SJCRH30 (cell line): ENCODE results near the genes PRAC1, HOXB13, GNGT2 and PHOSPHO1.

- RAMPAGE, long total RNA: no peak
Measured at GRCh38 chr17:48605533-48605942, 752 bp upstream of the HOXB6 start.

DNA sequence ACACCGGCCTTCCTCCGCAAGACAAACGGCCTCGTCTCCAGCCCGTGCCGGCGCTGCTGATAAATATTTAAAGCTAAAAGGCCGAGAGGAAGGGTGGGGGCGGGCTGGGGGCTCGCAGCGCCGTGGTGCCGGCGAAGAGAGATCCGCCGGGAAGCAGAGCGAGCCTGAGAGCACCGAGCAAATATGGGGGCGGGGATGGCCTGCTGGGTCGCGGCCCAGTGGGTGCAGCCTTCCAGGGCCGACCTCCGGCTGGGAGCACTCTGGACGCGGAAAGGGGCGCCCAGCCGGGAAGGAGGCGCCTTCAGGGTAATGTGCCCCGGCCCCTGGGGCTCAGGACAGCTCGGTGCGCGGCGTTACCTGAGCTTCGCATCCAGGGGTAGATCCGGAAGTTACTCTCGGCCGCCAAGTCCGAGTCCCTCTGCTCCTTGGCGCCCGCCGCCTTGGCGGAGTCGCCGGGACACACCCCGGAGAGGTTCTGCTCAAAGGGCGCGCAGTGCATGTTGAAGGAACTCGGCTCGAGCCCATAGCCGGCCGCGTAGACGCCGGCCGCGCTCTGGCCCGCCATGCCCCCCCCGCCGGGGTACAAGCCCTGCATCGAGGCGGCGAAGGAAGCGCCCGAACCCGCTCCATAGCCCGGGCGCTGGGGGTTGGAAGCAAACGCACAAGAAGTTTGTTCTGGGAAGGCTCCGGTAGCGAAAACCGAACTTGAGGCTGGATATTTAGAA is 493 bp downstream of the HOXB7 start:
- RAMPAGE, long total RNA: start-site peak on the minus strand centred at position 525 of the sequence, 243 bp wide, 791 and 97 reads in 2 replicates

- RAMPAGE, long total RNA: no peak
Measured at GRCh38 chr17:48629233-48629685, 3.1 kb upstream of the HOXB9 start.

- RAMPAGE, long total RNA: no peak
Measured at GRCh38 chr17:48630303-48630788, 4.2 kb upstream of the HOXB9 start.

GRCh38 chr17:48718255-48719420 is 3.7 kb downstream of the PRAC1 start:
- RAMPAGE, long total RNA: no peak

- RAMPAGE, long total RNA: no peak
Measured at GRCh38 chr17:48722225-48723299, at the start of gene PRAC1. Gene PRAC1 (minus strand): TSS chr17:48722518.

GRCh38 chr17:48728584-48729342 is at the start of gene HOXB13:
Gene HOXB13 (minus strand): TSS chr17:48728750.
- RAMPAGE, long total RNA: start-site peak on the minus strand at chr17:48728705-48728729, 40 and 26 reads in 2 replicates

DNA sequence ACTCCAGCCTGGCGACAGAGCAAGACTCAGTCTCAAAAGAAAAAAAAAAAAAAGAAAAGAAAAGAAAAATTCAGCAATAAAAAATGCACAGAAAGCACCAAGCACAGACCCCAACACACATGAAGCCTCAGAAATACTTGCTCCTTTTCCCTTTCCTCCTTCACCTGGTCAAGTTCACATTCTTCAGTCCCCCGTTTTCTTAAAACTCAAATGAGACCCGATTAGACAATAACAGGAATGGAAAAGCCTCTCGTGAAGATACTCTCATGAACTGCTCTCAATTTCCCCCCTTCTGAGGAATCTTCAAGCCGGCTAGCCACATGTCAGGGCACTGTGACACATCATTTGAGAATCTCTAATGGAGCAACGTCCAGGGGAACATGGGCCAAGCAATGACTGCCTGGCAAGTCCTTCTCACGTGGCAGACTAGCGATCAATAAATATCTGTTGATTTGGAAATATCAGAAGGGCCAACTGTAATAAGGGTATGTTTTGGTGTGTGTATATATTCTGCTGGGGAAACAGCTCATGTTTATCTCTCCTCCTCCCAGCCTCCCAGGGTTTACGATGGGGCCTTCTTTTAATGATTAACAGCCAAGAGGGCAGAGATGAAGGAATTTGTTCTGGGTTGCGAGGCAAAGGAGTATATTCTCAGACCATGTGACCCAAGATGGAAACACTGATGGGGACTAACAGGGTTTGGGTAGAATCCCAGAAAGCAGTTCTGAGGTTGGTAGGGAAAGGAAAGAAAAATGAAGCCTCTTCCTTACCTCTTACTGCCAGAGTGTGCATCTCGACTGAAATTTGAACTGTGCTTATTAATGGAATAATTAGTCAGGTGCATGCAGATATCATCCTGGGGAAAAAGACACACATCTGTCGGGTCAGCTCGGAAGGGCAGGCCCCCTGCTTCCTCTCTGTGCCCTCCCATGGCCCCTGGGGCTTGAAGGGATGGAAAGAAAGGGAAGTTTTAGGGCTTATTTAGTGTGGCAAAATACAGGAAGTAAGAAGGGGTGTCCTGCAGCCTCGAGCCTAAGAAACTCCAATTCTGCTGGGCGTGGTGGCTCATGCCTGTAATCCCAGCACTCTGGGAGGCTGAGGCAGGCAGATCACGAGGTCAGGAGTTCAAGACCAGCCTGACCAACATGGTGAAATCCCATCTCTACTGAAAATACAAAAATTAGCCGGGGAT is 21.3 kb downstream of the TTLL6 start:
- RAMPAGE, long total RNA: no peak

- RAMPAGE, long total RNA: no peak
Measured at GRCh38 chr17:48800967-48801286, 16.1 kb downstream of the TTLL6 start.

DNA sequence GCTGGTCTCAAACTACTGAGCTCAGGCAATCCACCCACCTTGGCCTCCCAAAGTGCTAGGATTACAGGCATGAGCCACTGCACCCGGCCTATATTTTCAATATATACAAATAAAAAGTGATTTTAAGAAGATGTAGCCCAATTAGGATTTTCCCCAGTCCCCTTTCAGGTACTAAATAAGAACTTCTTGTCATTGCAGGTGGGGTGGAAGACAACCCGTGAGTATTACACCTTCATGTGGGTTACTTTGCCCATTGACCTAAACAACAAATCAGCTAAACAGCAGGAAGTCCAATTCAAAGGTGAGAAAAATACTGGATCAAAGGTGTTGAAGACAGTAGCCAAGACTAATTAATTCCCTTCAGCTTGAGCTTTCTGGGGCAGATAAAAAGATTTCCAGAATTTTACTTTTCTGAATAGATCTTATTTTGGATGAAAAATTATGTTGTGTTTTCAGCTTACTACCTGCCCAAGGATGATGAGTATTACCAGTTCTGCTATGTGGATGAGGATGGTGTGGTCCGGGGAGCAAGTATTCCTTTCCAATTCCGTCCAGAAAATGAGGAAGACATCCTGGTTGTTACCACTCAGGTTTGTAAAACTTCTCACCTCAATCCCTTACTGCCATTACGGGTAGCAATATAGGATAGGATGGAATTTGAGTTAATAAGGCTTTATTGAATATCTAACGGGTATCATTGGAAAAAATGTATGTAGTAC is 17.2 kb downstream of the CALCOCO2 start:
- RAMPAGE, long total RNA: no peak

GRCh38 chr17:48851346-48851844 is 20.6 kb downstream of the CALCOCO2 start:
- RAMPAGE, long total RNA: no peak

DNA sequence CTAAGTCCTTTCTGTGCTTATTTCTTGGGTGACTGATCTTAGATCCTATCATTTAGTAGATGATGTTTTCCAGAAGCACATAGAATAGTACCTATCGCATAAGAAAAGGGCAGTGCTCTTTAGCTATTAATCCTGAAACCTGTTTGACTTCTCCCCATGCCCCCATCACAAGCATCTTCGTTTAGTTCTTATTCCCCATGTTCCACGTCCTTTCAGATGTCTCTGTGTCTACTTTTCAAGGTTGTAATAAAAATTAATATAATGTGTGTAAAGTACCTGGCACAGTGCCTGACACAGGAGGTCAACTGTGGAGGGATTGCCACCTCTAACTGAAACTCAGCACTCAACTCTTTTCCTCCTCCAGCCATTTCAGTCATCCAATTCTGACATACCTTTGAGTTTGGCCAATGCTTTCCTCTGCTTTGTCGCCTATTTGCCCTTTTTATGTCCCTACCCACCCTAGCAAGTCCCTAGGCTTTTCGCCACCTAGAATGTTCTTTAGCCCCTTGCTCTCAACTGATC is 1.5 kb downstream of the UBE2Z start:
- RAMPAGE, long total RNA: no peak

- RAMPAGE, long total RNA: no peak
Measured at GRCh38 chr17:49035470-49036349, 38.5 kb downstream of the IGF2BP1 start.

- RAMPAGE, long total RNA: no peak
Measured at GRCh38 chr17:49209881-49211080, at the start of gene GNGT2. Gene GNGT2 (minus strand): TSS chr17:49210574.

DNA sequence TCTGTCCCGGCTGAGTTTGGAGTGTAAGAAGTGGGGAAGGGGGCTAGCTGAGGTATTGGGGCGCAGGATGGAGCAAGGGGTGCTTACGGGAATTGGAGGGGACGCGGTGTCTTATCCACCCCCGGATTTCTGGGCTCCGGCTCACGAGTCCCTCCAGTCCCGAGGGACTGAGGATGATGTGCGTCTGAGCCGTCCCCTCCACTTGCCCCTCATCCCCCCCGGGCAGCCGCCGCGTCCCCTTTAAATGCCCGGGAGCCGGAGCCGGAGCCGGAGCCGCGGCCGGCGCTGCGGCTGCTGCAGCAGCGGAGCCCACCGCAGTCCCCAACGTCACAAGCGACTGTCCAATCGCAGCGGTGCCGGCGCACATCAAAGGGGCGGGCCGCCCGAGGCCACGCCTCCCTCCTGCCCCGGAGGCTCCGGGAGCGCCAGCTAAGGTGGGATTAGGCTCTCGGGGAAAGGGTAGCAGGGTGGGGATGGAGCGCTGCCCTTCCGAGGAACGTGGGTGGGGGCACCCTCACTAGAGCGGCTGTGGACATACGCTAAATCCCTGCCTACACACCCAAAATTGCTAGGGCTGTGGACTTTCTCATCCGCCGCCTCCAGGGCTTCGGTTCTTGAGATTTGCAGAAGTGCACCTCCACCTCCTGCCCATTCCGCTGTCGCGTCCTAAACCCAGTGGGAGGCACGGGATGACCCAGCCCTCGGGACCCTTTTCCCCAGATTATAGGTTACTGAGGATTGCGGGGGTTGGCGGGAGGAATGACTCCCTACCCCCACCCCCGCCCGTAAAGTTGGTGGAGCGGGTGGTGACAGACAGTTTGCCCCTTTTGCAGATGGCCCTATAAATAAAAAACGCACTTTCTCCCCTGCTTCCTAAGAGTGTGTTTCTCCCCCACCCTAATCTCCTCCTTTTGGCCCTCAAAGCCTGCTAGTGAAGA is at the start of gene PHOSPHO1:
Gene PHOSPHO1 (minus strand): TSS at position 298 of the 938 bp plus-strand sequence.
- RAMPAGE, long total RNA: no peak

- RAMPAGE, long total RNA: no peak
Measured at GRCh38 chr17:49404266-49404811, 10.3 kb downstream of the PHB1 start.

GRCh38 chr17:49452007-49452538 is 37.4 kb upstream of the PHB1 start:
- RAMPAGE, long total RNA: no peak

GRCh38 chr17:49498084-49498254 is 2.9 kb downstream of the NGFR start:
- RAMPAGE, long total RNA: no peak

GRCh38 chr17:49574430-49574959 is 1.2 kb upstream of the NXPH3 start:
- RAMPAGE, long total RNA: no peak

DNA sequence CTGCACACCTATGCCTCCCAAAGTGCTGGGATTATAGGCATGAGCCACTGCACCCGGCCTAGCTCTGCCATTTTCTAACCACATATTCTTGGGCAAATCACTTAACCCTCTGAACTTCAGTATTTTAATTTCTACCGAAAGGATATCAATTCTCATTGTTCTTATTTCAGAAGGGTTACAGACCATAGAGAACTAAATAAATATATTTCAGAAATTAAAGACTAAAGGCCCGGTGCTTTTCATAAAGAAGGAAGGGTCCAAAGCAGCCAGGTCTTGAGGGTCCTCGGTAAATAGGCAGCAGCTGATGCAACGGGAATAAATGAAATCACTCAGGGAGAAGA is 33.4 kb downstream of the NXPH3 start:
- RAMPAGE, long total RNA: no peak